Right atrium auricular region (tissue), 2 donors: ENCODE measurements around a stretch of chr14.

GRCh38 chr14:57343344-57344305, 46.8 kb upstream of the NAA30 start:
- PRO-cap, result no peak
- RAMPAGE, long total RNA, 2 experiments, result no peak in any of the 2 experiments

- PRO-cap, result no peak
- RAMPAGE, long total RNA, 2 experiments, result no peak in any of the 2 experiments
Measured at GRCh38 chr14:57390860-57391668, 678 bp downstream of the NAA30 start.

GRCh38 chr14:57702657-57702856, 163.3 kb downstream of the SLC35F4 start:
- PRO-cap, result no peak
- RAMPAGE, long total RNA, 2 experiments, result no peak in any of the 2 experiments

GRCh38 chr14:58281170-58281785, 17.1 kb upstream of the ARID4A start:
- PRO-cap, result no peak
- RAMPAGE, long total RNA, 2 experiments, result no peak in any of the 2 experiments

DNA sequence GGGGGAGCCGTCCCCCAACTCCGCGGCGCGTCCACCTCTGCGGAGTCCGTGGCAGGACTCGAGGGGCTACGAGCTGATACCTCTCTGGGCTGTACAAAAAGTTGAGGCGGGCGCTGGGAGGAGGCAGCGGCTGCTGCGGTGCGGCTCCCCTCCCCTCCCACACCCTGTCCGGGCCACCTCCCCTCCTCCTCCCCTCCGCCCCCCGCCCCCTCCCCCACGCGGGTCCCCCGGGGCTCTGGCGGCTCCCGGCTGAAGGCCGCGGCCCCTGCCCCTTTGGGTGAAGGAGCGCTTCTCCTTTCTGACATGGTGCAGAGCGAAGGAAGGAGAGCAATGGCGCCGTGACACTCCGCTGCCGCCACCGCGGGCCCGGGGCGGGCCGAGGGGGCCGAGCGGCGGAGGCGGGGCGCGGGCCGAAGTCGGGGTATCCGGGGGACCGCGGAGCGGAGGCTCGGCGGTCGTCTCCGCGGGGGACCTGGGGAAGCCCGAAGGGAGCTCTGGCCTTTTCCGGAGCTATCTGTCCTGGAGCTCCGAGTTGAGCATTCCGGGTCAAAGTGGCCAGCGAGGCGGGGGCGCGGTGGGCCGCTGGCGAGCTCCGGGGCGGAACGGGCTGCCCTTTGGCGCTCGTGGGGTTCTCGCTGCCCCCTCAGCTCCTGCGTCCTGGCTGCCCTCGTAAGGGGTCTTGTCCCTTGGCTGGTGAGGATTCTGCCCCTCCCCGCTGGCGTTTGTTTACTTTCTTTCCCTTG, 815 bp downstream of the ARID4A start:
- PRO-cap, result bidirectional peak, plus-strand start at position 539 of the sequence, minus-strand start at position 161 of the sequence
- RAMPAGE, long total RNA, 2 experiments, result start-site peak on the plus strand in 1 of 2 experiments, centred at position 416 of the sequence, 6 reads per replicate

- PRO-cap, result no peak
- RAMPAGE, long total RNA, 2 experiments, result no peak in any of the 2 experiments
Measured at GRCh38 chr14:58329681-58330257, 31.4 kb downstream of the ARID4A start.

DNA sequence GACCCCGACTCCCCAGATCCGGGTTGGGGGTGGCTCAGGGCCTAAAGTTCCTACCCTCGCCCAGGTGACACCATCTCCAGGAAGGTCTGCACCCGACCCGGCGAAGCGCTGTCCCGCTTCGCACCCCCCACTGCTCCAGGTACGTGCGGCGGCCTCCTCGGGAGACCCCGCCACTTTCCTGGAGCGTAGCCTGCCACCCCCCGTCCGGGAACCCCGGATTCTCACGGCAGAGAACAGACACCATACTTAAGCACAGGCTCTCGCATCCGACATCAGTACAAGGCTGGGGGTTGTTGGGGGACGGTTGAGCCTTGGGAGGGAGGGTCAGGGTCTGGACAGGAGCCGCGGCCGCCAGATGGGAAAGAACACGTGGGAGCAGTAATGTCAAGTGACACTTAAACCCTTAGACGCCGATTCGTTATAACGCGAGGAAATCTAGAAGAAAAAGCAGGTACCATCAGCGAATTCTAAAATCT, 485 bp downstream of the TIMM9 start:
- PRO-cap, result bidirectional peak, plus-strand start outside the sequence, minus-strand start at position 369 of the sequence
- RAMPAGE, long total RNA, 2 experiments, result start-site peak on the minus strand in 2 of 2 experiments, centred at positions 359 to 366 of the sequence, 54 to 55 reads per replicate

GRCh38 chr14:59137040-59137720, 51.3 kb upstream of the DAAM1 start:
- PRO-cap, result no peak
- RAMPAGE, long total RNA, 2 experiments, result no peak in any of the 2 experiments

DNA sequence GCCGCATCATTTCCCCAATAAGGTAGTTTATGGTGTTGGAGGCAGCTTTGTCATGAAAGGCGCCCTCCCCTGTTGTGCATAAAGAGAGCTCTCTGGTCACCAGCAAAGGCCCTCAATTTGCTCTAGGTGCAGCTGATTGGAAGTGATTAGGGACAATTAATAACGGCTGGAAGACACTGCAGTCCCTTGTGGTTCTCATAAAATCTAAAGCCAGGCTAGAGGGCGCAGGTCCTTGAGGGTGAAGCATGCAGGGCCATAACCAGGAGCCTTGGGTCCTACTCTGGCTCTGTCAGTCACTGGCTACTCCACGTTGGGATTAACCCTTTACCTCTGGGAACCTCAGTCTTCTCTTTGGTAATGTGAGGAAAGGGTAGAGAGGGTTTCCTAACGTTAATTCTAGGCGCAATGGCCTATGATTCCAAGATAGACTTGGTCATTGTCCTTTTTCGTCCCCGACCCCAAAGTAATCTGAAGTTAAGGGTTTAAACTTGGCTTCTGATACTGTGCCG, 1.9 kb downstream of the DAAM1 start:
- PRO-cap, result bidirectional peak, plus-strand start at position 216 of the sequence, minus-strand start at position 206 of the sequence
- RAMPAGE, long total RNA, 2 experiments, result no peak in any of the 2 experiments

DNA sequence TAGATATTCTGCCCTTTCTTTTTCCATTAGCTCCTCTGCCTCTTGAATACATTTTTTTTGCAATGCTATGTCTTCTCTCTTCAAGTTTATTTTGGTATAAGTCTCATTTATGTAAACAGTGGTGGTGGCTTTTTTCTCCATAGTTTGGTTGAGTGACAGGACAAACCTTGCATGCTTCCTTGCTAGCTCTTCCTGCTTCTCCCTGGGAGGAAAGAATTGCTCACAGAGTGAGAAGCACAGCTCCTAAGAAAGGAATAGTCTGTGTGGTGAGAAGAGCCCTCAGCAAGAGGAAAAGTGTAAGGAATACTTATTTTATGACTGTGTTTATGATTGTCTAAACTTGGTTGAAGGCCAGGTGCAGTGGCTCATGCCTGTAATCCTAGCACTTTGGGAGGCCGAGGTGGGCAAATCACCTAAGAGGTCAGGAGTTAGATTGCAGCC, 11.5 kb downstream of the CCDC175 start:
- PRO-cap, result no peak
- RAMPAGE, long total RNA, 2 experiments, result no peak in any of the 2 experiments

- PRO-cap, result no peak
- RAMPAGE, long total RNA, 2 experiments, result no peak in any of the 2 experiments
Measured at GRCh38 chr14:60265520-60265767, 16.4 kb downstream of the PPM1A start.

GRCh38 chr14:60304479-60304843, 55.4 kb downstream of the PPM1A start:
- PRO-cap, result no peak
- RAMPAGE, long total RNA, 2 experiments, result no peak in any of the 2 experiments

DNA sequence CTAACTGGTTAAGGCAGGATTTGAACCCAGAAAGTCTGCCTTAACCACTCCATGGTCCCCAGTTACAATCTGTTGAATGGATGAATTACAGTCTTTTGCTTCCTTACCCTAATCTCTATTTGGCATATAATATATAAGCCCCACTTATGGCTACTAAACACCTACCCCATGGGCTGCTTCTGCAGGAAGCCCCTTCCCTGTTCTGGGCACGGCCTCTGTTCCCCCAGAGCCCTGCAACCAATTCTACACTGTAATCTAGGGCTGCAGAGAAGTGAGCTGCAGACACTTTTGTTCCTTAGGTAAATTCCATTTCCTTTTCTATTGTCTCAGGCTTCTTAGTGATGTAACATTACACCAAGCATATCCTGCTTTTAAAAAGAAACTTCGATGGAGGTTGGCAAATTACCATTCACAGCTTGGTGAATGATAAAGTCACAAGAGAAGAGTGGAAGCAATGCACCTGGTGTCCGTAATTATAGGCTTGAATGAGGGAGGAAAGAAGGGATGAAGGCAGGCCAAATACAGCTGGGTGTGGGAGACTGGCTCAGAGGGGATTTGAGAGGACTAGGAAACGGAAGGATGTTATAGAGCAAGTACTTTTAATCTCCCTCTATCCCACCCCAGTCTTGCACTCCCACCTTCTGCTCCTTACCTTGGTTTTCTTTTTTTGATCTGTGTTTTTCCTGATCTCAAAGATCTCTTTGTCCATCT, 68.5 kb downstream of the PPM1A start:
- PRO-cap, result no peak
- RAMPAGE, long total RNA, 2 experiments, result no peak in any of the 2 experiments

GRCh38 chr14:60516042-60516449, 7.1 kb downstream of the SIX6 start:
- PRO-cap, result no peak
- RAMPAGE, long total RNA, 2 experiments, result no peak in any of the 2 experiments

DNA sequence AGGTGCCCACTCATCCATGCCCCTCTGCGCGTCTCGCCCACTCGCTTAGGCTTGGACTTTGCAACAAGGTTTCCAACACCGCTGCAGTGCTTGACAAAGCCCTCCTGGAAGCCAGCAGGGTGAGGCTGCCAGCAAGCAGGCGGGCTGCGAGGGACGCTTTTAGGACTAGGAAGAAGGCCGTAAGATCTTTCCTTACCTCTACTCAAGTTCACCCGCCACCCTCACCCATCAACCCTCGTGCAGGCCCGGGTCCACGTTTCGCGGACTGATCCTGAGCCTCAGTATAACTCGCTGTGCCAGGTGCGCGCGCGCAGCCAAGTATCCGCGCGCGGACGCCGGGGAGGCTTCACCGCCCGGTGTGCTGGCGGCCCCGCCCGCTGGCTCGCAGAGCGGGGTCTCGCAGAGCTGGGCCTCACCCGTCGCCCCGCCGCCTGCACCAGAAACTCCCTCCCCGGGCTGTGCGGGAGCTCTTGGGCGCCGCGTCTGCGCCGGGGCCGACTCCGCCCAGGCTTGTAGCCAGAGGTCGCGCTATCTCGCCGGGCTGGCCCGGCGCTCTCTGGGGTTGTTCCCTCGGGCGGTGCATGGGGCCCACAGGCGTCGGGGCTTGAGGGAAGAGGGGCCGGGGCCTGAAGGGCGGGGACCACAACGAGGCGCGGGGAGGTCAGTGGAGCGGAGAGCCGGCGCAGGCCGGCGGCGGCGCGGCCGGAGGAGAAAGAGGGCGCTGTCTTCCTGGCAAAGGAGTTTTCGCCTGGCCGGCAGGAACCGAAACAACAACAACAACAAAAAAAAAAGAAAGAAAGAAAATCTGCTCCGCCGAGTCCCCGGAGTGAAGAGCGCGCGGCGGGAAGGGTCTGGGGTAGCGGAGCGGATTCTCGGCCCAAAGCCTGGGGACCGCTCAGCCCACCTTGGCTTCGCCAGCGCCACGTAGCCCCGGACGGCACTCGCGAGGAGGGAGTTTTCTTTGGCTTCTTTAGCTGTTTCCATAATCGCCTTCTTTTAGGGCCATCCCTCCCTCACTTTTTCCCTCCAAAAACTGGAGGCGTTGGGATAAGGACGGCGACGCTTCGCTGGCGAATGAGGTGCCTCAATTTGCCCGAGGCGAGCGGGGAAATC, 7.7 kb upstream of the SIX1 start:
- PRO-cap, result no peak
- RAMPAGE, long total RNA, 2 experiments, result no peak in any of the 2 experiments

GRCh38 chr14:61178345-61179266, 102.5 kb downstream of the TMEM30B start:
- PRO-cap, result no peak
- RAMPAGE, long total RNA, 2 experiments, result no peak in any of the 2 experiments

GRCh38 chr14:61279866-61280872, 969 bp downstream of the TMEM30B start:
- PRO-cap, result bidirectional peak, plus-strand start at chr14:61280542, minus-strand start at chr14:61280358; bidirectional peak, plus-strand start at chr14:61280727, minus-strand start at chr14:61280673
- RAMPAGE, long total RNA, 2 experiments, result start-site peak on the plus strand in 1 of 2 experiments, at chr14:61280720-61280788 at its widest, 18 reads per replicate

- PRO-cap, result bidirectional peak, plus-strand start at chr14:61327130, minus-strand start at chr14:61326966
- RAMPAGE, long total RNA, 2 experiments, result no peak in any of the 2 experiments
Measured at GRCh38 chr14:61326858-61327301, 5.5 kb downstream of the PRKCH start.

DNA sequence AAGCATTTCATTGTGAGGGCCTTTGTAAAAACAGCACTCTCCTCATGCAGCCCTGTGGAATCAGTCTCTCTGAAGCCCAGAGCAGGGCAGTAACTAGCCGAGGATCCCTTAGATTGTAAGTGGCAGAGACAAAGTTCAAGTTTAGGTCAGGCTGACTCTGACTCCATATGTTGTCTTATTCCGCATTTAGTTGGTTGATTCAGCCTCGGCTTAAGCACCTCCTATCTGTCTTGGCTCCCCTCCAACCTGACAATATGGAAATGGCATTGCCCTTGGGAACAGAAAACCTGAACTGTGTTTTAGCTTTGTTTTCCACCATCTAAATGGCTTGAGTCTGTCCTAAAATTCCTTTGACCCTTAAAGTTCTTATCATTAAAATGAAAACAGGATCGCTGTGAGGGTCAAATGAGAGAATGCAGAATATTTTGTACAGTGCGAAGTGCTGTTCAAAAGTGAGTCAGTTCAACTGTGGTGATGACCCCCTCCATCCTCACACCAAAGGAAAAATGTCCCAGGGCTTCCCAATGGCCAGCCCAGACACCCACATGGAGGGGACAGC, 141.5 kb downstream of the PRKCH start:
- PRO-cap, result no peak
- RAMPAGE, long total RNA, 2 experiments, result no peak in any of the 2 experiments

DNA sequence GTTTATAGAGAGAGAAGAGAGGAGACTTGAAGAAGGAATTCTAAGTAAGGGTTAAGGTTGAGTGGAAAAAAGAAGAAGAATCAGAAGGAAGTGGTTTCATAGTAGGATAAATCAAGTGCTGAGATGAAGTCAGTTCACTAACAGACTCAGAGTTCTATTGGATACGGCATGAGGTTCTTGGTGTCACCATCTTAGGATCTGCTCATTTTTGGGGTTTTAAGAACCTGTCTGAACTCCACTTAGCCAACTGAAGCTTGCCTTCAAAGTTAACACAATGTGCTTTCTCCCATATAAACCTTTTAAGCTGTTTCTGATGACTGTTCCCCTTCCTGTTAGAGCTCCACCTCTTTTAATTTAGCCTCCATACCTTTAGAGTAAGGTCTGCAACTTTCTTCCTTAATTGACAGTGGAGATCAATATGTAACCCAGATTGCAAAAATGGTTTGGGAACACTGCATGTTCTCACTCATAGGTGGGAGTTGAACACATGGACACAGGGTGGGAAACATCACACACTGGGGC, 152.7 kb downstream of the PRKCH start:
- PRO-cap, result no peak
- RAMPAGE, long total RNA, 2 experiments, result no peak in any of the 2 experiments